Bronchial epithelial cell (primary cell): ENCODE measurements around the gene ARF5.

- RRBS, 2 experiments, result no CpG with 5 or more reads among the region's 31 CpGs
Observed at GRCh38 chr7:123749357-123750003, 677 bp upstream of the WASL start.

DNA sequence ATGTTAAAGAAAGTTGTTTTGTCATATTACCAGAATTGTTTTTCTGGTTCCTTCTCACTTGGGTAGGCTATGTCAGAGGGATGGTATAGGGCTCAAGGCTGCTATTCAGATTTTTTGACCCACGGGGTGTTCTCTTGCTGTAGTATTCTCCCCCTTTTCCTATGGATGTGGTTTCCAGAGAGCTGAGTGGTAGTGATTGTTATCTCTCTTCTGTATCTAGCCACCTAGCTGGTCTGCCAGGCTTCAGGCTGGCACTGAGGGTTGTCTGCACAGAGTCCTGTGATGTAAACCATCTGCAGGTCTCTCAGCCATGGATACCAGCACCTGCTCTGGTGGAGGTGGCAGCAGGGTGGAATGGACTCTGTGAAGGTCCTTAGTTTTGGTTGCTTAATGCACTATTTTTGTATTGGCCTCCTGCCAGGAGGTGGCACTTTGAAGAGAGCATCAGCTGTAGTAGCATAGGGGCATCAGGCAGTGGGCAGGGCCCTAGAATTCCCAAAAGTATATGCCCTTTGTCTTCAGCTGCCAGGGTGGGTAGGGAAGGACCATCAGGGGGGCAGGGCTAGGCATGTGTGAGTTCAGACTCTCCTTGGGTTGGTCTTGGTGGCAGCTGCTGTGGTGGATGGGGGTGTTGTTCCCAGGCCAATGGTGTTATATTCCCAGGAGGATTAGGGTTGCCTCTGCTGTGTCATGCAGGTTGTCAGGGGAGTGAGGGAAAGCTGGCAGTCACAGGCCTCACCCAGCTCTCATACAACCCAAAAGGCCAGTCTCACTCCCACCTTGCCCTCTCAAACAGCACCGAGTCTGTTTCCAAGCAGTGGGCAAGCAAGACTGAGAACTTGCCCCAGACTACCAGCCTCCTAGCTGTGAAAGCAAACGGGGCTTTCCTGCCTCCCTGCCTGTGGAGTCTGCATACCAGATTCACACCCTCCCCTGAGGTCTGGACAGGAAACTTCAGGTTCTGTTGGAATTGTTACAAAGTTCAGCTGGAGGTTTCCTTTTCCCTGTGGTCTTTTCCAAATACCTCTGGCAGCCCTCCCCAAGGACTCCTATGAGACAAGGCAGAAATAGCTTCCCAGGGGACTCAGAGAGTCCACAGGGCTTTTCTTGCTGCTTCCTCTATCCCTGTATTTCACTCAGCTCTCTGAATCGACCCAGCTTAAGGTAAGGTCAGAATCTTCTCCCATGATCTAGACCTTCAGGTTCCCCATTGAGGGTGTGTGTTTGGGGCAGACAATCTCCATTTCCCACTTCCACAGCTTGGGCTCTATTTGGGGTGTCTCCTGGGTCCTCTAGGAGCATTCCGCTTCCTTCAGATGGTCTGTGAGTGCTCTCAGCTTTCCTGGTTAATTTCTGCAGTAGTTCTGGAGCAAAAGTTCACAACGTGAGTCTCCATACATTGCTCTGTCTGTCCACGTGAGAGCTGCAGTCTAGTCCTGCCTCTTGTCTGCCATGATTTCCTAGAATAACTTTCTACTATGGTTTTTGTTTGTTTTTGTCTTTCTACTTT lies 1.3 kb downstream of the HYAL4 start:
- RRBS, 2 experiments, result no CpG with 5 or more reads among the region's 7 CpGs

DNA sequence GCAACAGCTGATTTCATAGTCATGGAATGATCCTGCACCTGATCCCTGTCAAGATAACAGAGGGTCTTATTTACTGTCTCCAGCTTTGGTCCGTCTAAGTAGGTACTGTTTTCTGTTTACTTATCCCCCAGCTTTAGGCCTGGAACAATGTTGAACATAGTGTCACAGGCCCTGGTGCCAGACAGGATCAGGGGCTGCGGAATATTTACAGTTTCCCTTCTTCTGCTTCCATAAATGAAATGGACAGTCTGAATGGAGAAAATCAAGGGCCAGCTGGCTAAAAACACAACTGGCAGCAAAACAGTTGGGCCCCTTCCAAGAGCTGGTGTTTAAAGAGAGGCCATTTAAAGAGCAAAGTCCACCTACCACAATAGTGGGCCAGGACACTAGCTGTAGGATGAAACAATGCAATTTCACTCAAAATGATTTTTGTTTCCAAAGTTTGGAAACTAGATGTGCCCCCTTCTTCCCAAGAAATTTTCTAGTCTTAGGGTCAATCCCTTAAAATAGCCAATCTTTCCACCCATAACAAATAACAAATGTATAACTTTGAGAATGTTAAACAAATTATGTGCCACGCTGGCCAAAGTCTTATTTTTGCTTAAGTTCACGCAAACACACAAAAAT lies 2.8 kb downstream of the GPR37 start:
- RRBS, 2 experiments, result no CpG with 5 or more reads among the region's 4 CpGs

GRCh38 chr7:126494910-126495582 lies 757.7 kb downstream of the GRM8 start:
- RRBS, 2 experiments, result no CpG with 5 or more reads among the region's 2 CpGs

DNA sequence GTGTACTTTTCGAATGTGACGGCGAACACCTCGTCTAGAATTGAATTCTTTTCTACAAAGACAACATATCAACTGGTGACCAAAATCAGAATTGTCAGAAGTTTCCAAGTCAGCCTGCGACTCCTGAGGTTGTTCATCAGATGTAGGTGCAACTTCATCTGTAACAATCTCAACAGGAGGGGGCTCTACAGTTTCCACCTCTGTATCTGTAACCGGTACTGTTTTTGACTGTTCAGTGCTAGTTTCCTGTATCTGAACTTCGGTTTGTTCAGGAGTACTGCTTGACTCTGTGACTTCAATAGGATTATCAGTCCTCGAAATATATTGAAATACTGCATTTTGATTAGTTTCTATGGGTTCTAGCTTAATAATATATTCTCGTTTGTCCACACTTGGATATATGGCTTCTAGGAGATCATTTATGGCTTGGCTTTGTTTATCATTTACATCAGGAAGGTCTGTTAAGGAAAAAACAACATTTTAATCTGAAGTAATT lies 17.9 kb downstream of the ZNF800 start:
- RRBS, 2 experiments, result no CpG with 5 or more reads among the region's 9 CpGs

DNA sequence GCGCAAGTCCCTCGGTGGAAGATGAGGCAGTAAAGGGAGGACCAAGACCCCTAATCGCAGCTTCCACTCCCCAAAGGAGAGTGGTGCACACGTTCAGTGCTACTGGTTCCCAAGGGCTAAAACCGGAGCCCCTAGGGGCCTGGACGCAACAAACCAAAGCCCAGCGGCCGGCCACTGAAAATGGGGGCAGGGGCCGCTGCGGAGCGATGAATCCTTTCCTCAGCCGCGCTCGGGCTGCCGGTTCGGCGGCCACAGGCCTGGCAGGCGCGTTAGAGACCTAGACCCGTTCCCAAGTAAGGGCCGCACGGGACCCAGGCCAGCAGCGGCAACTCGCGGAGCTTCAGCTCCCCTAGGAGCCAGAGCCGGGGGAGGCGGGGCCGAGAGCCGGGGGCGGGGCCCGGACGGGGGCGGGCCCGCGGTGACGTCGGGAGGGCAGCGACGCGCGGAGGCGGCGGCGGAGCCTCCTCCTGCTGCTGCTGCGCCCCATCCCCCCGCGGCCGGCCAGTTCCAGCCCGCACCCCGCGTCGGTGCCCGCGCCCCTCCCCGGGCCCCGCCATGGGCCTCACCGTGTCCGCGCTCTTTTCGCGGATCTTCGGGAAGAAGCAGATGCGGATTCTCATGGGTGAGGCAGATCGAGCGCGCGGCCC lies at the start of gene ARF5:
Gene ARF5, plus strand, starts transcription at position 468 of the 647 bp plus-strand sequence.
- RRBS, 2 experiments, result 1% methylated on average over 27 to 37 of the region's 67 CpGs

DNA sequence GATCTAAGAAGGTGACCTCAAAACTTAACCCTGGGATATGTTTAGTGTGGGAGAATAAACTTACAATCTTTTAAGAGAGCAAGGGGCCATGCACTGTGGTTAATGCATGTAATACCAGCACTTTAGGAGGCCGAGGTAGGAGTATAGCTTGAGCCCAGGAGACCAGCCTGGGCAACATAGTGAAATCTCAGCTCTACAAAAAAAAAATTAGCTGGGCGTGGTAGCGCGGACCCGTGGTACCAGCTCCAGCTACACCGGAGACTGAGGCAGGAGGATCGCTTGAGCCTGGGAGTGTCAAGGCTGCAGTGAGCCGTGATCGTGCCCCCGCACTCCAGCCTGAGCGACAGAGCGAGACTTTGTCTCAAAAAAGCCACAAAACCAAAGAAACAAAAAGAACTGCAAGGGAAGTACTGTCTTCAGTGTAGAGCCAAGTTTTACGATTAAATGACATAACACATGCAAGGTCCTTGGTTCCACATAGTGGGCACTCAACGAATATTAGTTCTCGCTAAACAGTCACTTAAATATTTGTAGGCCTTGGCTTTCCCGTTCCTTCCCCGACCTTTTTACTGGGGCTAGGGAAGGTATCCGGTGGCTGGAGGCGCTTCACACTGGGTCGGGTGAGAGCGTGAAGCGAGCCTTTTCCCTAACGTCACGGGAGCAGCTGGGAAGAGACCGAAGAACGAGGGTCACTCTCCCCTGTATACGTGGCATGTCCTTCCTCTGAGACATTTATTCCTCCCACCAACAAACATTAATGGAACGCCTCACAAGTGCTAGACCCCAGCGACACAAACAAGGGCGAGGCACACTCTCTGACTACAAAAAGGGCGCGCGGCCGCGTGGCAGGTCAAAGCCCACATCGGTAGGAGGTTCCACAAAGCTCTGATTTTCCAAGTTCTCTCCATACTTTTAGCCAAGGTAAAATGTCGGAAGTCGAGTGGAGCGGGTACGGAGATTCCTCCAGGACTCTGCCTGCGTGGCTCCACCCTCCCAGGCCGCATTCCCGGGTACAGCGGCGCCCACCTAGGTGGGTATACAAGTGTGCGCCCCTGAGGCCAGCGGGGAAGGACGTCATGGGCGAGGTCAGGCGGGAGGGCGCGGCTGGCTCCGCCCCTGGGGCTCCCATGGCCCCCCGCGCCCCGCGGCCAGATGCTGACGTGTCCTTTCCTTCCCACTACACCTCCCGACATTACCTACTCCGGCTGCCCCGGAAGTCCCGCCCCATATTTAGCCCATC lies 811 bp upstream of the SND1 start:
- RRBS, 2 experiments, result no CpG with 5 or more reads among the region's 62 CpGs

DNA sequence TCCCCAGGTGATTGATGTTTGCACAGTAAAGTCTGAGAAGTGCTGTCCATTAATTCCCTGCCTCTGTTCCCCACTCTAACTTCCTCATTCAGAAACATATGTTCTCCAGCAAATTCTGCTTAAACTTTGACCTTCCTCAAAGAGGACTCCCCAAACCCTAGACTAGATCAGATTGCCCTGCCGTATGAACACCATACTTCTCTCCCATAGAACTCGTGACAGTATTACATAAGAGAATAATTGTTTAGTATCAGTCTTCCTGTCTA lies 16.1 kb downstream of the SND1 start:
- RRBS, 2 experiments, result no CpG with 5 or more reads among the region's 2 CpGs

DNA sequence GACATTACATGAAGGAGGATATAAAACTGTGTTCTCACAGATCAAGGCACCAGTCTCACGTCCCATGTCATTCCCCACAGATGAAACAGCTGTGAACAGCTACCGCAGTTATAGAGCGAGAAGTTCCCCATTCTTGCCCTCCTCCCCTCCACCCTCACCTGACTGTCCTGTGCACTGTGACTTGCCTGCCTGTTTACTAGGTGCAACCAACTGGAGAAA lies 141.6 kb downstream of the SND1 start:
- RRBS, 2 experiments, result no CpG with 5 or more reads among the region's 3 CpGs

- RRBS, 2 experiments, result no CpG with 5 or more reads among the region's 12 CpGs
Observed at GRCh38 chr7:127917662-127918456, 113.4 kb downstream of the LRRC4 start.

DNA sequence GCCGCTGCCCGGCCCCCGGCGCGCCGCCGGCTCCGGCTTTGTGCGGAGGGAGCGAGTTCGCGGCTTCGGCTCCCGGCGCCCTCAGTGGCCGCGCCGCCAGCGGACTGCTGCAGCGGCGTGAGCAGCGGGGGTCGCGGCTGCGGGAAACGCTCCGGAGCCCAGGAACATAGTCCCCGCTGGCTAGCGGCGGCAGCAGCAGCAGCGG lies 453 bp upstream of the LRRC4 start:
- RRBS, 2 experiments, result 1% methylated on average over 22 of the region's 31 CpGs

DNA sequence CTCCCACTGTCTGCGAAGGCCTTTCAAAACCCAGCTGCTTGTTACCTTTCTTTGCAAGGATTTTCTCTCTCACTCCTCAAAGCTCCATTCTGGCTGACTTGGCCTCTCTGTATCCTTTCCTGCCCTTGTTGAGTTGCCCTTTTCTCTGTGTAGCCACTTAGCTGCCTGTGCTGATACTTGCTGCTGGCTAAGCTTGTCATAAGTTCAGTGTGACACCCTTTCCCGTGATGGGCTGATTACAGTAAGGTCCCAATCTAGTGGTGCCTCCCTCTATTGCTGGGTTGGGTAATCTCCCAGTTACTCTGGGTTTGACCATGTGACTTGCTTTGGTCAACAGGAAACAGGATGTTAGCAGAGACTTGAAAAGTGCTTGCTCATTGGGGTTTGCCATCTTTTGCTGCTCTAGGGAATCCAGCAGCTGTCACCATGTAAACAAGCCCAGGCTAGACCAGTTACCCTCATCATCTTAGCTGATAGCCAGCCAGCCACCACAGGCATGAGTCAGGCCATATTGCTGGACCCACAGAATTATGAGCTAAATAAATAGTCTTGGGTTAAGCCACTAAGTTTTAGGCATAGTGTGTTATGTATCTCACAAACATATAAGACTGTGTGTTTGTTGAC lies 4.2 kb upstream of the LEP start:
- RRBS, 2 experiments, result no CpG with 5 or more reads among the region's 2 CpGs

DNA sequence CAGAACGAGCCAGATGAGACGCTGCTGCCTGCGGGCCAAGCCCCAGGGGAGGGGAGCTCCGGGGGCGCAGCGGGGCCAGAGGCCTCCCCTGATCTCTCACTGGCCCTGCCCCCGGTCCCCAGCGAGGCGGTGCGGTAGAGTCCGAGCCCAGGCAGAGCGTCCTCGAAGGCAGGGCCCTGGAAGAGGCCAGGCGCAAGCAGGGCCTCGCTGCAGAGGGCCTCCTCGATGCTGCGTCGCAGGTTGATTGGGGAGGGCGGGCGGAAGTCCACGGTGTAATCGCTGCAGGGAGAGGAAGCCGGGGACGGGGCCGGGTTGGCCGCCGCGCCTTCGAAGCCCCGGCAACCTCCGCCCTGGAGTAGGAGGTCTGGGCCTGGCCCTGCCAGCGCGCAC lies 7.4 kb upstream of the RBM28 start:
- RRBS, 2 experiments, result 27 to 59% methylated on average over 4 of the region's 33 CpGs

DNA sequence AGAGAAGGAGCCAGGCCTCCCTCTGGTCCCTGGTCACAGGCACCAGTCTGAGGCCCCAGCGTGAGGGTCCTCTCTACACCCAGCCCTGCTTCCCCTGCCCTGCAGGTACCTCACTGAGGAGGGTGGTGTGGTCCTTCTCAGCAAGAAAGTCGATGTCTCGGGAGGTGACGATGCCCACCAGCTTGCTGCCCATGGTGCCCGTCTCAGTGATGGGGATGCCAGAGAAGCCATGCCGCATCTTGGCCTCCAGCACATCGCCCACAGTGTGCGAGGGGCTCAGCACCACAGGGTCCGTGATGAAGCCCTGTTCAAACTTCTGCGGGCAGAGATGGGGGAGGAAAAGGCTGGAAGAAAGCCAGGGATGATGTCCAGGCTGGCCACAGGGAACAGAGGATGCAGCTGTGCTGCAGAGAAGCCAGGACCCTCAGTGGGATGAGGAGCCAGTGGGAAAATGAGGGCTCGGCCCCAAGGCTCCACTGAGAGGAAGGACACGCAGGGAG lies 9.5 kb downstream of the IMPDH1 start:
- RRBS, 2 experiments, result no CpG with 5 or more reads among the region's 12 CpGs

DNA sequence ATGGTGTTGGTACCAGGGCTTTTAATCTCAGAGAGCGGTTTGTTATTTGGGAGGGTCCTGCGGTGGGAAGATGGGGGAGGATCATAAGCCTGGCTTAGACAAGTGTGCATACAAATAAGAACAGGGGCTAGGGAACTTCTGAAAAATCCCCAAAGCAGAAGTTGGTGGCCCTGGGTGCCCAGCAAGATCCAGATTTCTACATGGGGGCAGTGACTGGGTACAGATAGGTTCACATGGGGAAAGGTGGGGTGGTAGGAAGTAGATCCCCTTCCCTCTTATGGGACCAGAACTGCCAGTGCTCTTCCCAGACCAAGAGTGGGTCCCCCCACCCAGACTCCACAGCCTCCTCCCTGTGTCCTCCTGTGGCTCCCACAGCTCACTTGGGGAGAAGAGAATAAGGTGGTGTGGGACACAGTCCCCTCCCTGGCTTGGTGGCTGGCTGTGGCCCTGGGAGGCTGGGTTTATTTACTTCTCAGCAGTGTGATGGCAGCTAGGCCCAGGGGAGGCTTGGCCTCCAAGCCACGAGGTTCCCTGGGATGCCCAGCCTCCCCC lies 2.9 kb downstream of the IMPDH1 start:
- RRBS, 2 experiments, result no CpG with 5 or more reads among the region's 3 CpGs

DNA sequence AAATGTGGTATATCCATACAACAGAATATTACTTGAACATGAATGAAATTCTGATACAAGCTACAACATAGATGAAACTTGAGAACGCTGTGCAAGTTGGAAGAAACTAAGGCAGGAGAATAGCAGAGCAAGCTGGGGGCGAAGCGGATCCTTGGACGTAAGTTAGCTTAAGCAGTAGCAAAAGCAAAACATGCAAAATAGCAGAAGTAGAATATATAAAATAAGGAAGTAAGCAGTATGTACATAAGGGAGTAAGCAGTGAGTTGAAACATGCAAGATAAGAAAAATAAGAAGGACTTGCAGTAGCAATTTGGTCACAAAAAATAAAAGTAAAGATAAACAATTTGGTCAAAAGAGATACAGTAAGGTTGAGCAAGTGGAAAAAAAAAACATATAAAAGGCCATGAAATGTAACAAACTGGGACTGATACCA lies 18.0 kb upstream of the HILPDA start:
- RRBS, 2 experiments, result no CpG with 5 or more reads among the region's 4 CpGs

DNA sequence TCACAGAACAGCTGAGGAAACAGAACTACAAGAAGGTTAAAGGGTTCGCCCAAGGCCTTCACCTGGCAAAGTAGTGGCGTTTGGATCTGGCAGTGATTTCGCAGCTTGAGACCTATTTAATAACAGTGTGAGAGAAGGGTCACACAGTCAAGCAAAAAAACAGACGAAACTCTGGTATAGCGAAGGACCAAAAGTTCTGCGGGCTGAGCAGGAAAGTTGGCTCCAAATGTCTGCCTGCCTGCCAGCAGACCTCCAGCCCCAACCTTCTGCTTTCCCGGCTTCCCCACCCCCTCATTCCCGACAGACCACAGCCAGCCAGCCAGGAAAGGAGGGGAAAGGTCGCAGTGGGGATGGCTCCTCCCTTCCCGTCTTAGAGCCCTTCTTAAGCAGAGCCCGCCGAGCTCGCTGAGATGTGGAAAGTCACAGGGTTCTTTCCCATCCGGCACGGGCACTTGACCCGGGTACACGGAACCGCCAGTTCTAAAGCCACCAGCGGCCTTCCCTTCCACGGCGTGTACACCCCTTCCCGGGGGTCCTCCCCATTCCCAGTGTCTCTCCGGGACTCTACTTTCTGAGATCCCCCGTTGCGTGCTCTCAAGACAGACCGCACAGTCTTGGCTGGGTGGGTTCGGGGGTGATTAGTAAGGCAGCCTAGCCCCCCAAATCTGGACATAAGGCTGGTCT lies 1.3 kb upstream of the HILPDA start:
- RRBS, 2 experiments, result 41 to 58% methylated on average over 7 of the region's 27 CpGs